ENCODE measurements around the gene IGF1R.

- RRBS = no CpG with 5 or more reads among the region's 1 CpG
These were observed 1041.3 kb upstream of the NR2F2 start for GRCh38 chr15:95289275-95289492.

DNA sequence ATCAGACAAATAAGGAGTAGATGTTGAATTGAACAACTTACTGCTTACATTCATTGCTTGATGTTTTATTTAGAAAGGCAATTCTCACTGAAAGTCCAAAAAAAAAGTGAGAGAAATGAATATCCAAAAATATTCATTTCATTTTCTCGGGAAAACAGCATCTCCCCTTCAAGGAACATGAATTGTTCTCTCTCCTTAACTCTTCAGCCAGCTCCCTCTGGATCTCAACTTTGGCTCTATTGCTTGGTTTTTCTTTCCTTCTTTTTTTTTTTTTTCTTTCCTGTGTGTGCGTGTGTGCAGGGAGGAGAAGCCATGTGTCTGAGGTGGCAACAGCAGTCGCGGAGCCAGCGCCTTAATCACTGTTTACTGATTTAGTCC, 835.7 kb upstream of the NR2F2 start:
- RRBS = no CpG with 5 or more reads among the region's 5 CpGs

- RRBS = no CpG with 5 or more reads among the region's 11 CpGs
These were observed 662.2 kb upstream of the NR2F2 start for GRCh38 chr15:95668241-95668790.

- RRBS = no CpG with 5 or more reads among the region's 13 CpGs
These were observed 611.9 kb upstream of the NR2F2 start for GRCh38 chr15:95718293-95719319.

GRCh38 chr15:96160252-96160844, 170.2 kb upstream of the NR2F2 start:
- RRBS = no CpG with 5 or more reads among the region's 11 CpGs

GRCh38 chr15:96162394-96162861, 168.1 kb upstream of the NR2F2 start:
- RRBS = no CpG with 5 or more reads among the region's 2 CpGs

GRCh38 chr15:96213803-96214328, 116.6 kb upstream of the NR2F2 start:
- RRBS = no CpG with 5 or more reads among the region's 4 CpGs

GRCh38 chr15:96326521-96327453, 3.7 kb upstream of the NR2F2 start:
- RRBS = no CpG with 5 or more reads among the region's 43 CpGs

- RRBS = no CpG with 5 or more reads among the region's 3 CpGs
These were observed 7.8 kb downstream of the NR2F2 start for GRCh38 chr15:96338235-96338723.

DNA sequence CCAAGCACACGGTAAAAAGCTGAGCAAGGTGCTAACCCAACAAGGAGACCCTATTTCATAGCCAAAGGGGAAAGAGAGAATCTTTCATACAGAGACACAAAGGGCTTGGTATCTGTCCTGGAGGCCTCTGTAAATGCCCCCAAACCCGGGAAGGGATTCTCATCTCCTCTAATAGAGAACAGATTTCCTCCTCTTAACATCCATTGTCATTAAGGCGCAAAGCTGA, 11.9 kb downstream of the NR2F2 start:
- RRBS = no CpG with 5 or more reads among the region's 3 CpGs

- RRBS = 98% methylated on average over 2 of the region's 37 CpGs
These were observed 30.2 kb downstream of the NR2F2 start for GRCh38 chr15:96360557-96361303.

- RRBS = no CpG with 5 or more reads among the region's 56 CpGs
These were observed 161.4 kb downstream of the NR2F2 start for GRCh38 chr15:96491709-96492529.

- RRBS = no CpG with 5 or more reads among the region's 4 CpGs
These were observed 566.5 kb downstream of the NR2F2 start for GRCh38 chr15:96896952-96897410.

- RRBS = 98% methylated on average over 14 of the region's 42 CpGs
These were observed 617.4 kb downstream of the NR2F2 start for GRCh38 chr15:96947743-96948427.

DNA sequence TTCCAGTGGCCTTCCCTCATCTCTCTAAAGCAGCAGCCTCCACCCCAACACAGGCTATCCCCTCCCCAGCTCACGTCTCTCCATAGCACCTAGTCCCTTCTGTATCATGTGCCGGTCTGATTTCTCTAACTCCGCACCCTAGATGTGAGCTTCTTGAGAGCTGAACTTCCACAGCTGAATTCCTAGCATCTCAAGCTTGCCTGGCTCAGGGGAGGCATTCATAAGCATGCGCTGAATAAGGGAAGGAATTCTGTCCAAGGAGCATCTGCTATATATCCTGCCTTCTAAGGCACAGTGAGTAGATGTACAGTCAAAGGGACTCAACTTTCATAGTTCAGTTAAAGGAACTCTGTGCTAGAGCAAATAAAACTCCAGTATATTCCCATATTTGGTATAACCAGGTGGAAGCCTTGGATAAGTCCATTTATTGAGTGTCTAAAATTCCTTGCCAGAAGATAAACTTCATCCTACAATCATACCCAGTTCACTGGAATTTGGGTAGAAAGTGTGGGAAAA, 57.2 kb downstream of the ARRDC4 start:
- RRBS = no CpG with 5 or more reads among the region's 4 CpGs

- RRBS = under 1% methylated on average over 45 of the region's 125 CpGs
These were observed at the start of gene IGF1R for GRCh38 chr15:98648435-98649216. Gene IGF1R (plus strand): TSS chr15:98648539.

DNA sequence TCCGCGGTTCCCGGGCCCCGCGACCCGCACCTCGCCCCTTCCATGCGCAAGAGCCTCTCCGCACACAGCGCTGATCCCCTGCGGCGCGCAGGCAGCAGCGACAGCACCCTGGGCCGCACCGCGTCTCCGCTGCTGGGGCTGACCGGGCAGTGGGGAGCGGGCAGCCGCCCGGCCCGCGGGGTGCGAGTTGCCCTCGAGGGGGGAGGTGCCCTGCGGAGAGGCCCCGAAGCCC, 1.6 kb downstream of the IGF1R start:
- RRBS = no CpG with 5 or more reads among the region's 28 CpGs

DNA sequence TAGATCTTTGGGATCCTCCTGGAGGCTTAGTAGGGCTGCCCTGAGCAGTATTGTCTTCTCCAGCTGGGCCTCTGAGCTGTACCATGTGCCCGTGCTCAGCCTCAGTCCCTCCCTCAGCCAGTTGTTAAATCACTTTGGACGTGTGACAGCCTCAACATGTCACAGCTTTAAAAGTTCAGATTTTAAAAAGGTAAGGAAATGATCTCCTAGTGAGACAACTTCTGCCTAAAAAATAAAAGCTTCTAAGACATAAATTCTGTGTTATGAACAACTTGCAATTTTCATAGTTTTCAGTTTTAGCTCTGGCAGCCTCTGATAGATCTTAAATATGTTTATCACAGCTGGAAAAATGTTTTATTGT, 35.6 kb downstream of the IGF1R start:
- RRBS = no CpG with 5 or more reads among the region's 2 CpGs

- RRBS = no CpG with 5 or more reads among the region's 6 CpGs
These were observed 65.2 kb downstream of the IGF1R start for GRCh38 chr15:98713412-98714147.

- RRBS = no CpG with 5 or more reads among the region's 10 CpGs
These were observed 97.0 kb downstream of the IGF1R start for GRCh38 chr15:98745087-98745993.